Neural cell (in vitro differentiated cells): ENCODE measurements around the gene SPRTN.

GRCh38 chr1:230089784-230090642, 23.0 kb downstream of the GALNT2 start:
- RAMPAGE, long total RNA: no peak

GRCh38 chr1:230113161-230113814, 46.2 kb downstream of the GALNT2 start:
- RAMPAGE, long total RNA: no peak

DNA sequence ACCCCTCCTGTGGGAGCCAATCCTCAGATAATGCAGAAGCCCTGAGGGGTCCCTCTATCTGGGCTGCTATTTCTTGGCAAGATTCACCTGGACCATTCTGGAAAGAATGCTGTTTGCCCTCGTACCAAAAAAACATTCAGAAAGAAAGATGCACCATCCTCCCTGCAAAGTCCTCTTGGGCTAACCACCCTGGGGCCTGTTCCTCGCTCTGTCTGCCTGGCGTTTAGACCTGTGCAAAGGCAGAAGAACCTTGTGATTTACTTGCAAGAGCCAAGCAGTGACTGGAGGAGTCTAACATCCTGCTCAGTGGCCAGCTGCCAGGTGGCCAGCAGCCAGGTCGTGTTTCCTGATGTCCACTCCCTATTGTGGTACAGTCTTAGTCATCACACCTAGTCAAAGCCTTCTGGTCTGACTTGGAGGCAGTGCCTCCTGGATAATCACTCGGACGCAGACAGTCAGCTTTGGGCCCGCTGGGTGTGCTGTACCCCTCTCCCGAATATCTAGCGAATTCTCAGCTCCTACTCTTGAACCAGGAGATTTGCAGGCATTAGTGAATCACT, 118.1 kb downstream of the PGBD5 start:
- RAMPAGE, long total RNA: no peak

DNA sequence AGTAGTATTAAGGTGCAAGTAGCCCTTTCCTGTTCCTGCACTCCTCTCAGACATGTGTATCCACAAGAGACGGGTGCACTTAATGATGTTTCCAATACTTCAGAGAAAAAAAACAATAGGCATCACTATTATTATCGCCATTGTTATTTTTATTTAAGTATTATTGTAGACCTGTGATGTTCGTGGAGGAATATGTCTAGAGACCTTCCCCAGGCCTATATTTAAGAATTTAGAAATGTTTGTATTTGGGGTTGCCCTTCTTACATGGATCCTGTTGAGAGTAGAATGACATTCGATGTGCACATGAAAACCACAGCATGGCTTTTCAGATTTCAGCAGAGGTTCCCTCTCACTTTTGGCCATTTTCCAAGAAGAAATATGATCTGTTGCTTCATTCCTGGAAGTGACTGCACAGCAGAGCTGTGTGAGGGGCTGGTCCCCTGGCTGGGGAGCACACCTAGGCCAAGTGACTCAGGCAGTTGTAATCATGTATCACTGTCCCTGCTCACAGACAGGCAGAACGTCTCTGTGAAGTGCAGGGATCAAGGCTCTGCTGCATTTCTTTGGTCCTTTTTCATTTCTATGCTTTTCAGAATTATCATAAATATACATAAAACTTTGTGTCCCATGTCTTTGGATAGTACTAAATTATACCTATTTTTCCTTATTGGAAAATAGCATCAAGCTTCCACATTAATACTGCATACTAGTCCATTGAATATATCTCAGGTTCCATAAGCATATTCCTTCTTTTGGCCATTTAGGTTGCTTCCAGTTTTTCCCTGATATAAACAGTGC, 32.3 kb downstream of the AGT start:
- RAMPAGE, long total RNA: no peak

- RAMPAGE, long total RNA: no peak
Measured at GRCh38 chr1:230705350-230706097, 8.4 kb downstream of the AGT start.

DNA sequence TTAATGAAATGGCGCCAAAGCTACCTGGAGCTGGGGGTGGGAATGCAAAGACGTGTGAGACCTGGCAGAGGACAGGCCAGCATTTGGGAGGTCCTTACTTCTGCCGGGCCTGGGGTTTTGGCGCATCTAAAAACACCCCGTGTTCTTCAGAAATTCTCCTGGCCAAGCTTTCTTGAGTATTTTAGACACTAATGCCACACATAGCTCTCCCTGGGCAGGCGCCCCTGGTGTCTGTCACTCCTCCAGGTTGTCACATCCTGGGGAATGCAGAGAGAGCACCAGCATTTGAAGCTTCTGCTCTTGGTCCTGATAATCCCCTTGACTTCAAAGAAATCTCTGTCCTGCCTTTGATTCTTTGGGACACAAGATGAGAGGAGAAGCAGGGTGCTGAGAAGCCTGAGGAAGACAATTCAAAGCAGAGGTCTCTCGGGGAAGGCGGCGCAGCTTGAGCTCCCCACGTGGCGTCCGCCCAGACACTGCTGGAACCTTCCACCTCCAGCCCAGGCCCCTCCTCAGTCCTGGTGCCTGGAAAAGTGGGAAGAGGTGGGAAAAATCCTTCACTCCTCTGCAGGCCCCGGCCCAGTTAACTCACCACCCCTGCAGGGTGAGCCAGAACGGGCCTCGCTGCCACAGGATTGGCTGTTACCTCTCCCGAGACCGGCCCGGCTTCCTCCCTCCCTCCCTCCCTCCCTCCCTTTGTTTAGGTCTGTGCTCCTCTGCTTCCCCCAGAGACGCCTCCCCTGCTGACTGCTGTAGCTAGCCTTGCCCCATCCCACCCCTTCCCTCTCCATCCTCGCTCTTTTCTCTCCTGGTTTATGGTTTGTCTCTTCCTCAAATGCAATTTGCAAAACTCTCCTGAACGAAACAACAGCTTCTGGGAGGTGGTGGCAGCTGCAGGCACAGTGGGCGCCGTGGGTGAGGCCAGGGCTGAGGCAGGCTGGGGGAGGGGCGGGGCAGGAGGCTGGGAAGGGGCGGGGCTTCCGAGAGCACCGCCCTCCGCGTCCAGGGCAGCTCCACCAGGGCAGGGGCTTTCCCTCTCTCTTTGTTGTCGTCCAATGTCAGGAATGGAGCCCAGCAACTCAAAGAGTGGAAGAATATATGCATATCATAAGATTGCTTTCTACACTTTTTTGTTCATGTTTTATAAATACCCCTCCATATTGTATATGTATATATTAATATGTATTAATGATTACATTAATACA, 6.4 kb downstream of the CAPN9 start:
- RAMPAGE, long total RNA: no peak

GRCh38 chr1:230825340-230826114, 42.8 kb downstream of the C1orf198 start:
- RAMPAGE, long total RNA: no peak

- RAMPAGE, long total RNA: no peak
Measured at GRCh38 chr1:230858661-230859940, 9.2 kb downstream of the C1orf198 start.

GRCh38 chr1:230867015-230867701, 1.2 kb downstream of the C1orf198 start:
- RAMPAGE, long total RNA: no peak

DNA sequence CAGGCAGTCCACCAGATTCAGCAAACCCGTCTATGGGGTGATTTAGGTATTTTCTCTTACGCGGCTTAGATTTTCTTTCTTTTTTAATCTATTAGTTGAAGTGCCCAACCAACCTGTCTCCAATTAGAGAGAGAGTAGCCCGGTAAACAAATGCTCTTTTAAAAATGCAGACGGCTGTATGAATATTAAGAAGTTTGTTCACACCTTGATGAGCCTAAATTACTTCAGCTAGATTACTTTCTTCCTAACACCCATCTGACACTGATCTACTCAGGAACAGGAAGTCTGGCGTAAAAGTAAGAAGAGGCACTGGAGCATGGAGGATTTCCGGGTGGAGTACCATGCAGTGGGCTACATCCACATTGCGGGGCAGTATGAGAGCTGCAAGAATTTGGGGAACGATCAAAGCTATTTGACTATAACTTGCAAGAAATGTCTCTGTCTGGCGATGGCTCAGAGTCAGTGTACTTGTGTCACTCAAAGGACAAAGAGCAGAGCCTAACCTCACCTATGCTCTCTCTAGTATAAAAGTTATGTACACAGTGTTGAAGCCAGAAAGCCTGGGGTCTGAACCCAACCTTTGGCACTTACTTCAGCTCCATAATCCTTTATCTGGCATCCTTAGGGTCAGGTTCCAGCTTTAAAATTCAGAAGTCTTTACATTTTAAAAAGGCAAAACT, 8.1 kb downstream of the C1orf131 start:
- RAMPAGE, long total RNA: no peak

DNA sequence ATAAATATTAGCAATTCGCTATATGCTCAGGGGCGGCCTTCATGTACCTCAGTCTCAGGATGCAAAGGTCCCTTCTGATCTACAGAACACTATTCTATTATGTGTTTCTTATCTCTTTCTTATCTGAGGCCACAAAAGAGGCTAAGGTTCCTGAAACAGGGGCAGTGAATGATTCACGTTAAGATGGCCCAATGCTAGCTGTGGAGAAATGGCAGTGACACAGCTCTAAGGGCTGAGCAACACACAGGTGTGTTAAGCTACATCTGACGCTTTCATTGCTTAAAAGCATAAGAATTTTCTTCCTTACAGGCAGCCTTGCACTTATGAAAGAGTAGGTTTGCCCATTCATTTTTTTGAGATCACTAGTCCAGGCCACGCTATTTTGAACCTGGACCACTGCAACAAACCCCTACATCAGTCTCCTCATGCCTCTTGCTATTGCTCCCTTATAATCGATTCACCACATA, 6.8 kb downstream of the C1orf131 start:
- RAMPAGE, long total RNA: no peak

DNA sequence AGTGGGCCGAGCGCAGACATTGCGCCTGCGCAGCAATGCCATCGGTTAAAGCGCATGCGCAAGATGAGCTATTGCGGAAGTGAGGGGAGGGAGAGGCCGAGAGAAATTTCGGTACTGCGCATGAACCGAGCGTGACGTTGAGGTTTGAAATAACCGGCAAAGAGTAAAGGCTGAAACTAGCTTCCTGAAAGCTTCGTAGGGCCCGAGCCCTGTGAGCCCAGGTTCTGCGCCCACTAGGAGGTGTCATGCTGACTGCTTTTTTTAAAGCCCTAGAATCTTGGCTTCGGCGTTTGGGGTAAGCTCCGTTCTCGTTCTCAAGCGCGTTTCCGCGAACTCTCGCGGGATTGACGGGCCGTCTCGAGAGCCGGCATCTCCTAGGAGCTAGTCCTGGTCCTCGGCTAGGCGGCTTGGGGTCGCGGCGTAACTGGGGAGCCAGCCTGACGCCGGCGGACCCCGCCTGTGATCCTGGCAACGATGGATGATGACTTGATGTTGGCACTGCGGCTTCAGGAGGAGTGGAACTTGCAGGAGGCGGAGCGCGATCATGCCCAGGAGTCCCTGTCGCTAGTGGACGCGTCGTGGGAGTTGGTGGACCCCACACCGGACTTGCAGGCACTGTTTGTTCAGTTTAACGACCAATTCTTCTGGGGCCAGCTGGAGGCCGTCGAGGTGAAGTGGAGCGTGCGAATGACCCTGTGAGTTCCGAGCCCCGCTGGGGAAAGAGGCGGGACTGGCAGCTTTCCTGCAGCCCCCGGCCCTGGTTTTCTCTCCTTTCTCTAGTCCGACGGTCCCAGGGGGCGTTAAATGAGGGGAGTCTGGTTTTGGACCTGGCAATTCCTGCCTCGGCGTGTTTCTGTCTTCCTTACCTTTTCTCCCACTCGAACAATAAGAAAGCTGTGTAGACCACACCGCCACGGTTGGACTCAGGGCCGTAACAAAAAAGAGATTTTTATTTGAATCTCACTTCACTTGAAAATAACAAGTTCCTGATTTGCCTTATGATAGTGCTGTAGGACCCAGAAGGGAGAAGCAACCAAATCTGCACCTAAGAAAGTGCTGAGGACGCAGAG, at the start of gene SPRTN:
TSS of gene SPRTN (plus strand) at position 384 of the 1,070 bp plus-strand sequence.
- RAMPAGE, long total RNA: no peak

DNA sequence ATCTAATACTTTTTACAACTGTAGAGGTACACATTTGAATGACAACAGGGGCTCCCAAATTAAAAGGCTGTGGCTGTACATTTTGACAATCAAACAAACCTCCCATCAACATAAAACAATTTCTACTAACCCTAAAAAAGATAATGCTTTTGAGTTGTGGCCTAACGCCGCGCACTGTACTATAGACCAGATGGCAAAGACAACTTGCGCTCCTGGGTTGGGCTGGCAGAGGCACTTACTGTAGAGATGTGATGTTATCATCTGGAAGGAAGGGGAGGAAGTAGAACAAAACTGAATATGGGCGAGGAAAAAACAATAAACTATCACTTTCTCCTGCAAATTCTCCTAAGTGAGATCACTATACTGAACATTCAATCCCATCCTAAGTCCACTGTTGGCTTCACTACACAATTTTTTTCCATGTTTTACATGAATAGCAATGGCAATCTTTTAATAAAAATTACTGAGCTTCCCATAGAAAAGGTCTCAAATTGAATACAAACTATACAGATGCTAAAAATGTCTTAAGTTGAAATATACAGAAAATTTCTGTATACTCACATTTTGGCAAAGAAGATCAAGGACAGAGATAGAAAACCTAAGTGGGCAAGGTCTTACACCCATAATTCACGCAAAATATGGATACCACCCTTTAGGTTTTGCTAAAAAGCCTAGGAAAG, 26.2 kb downstream of the SPRTN start:
- RAMPAGE, long total RNA: no peak

DNA sequence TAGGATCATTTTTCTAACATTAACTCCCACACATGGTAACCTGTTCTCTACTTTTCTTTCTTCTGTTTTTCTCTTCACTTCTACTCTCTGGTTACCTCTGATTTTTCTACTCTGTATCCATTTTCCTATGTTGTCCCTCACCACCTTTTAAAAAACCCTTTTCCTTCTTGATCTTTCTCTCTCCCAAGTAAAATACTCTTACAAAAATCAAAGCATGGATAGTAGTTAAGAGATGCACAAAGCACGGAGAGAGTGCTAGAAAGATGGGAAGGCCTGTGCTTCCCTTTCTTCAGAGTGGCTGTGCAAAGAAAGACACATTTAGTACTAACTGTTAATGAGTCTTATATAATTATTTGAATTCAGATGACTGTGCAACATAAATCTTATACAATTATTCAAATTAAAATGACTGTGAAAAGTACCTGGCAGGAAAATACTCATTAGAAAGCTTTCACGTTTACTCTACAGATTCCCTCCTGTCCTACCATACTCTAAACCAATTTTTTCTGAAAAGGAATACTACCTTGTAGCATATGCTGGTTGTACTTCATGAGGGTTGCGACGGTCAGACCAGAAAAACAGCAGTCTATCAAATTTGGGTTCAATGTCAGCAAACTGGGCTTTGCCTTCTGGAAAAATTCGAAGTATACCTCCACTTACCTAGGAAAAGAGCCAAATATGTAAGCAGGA, 32.1 kb downstream of the SPRTN start:
- RAMPAGE, long total RNA: no peak

DNA sequence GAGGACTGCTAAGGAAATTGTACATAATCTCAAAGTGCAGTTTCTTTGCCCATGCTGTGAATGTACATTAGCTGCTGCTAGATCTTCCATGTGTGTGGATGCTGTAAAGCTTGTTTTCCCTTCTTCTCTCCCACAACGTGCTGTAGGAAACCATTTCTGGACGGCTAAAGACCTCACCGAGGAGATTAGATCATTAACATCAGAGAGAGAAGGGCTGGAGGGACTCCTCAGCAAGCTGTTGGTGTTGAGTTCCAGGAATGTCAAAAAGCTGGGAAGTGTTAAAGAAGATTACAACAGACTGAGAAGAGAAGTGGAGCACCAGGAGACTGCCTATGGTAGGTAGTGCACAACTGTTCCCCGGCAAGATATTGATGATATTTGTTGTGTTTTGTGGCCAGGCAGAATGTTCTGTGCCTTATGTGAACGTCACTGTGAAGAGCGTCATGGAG, 191.6 kb downstream of the DISC1 start:
- RAMPAGE, long total RNA: no peak

DNA sequence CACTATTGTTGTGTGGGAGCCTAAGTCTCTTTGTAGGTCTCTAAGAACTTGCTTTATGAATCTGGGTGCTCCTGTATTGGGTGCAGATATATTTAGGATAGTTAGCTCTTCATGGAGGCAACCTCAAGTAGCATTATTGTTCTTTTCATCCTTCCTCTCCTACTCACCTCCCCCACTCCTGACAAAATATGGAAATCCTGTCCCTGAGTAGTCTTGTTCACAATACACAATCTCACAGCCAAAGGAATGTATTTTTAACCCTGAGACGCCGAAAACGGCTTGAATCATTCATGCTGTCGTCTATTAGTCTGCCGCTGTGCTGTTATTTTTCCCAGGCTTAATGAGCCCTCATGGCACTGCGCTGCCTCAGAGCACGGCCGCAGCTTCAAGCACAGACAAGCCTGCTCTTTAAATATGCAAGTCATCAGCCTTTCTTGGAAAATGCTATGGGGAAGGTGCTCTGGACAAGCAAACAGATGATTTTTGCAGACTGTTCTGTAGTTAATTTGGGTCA, 302.6 kb downstream of the DISC1 start:
- RAMPAGE, long total RNA: no peak

DNA sequence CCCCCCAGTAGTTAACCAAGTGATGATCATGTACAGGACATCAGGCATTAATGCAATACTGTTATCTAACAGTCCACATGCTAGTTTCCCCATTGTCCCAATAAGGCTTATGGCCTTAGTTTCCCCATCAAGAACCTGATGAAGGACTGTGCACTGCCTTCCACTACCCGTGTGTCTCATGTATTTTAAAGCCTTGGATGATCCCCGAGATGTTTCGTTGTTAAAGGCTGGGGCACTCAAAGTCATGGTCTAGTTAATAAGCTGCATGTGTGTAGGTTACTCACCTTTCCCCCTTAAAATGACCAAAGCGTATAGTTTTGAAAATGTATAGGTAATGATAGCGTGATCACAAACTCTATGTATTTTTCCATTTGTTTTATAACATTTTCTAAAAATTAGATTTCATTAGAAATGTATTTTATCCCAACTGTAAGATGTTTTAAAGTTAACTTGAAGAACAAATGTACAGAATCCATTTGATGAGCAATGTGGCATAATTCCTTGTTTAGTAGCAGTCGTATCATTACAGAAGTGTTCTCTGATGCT, 195.0 kb downstream of the SIPA1L2 start:
- RAMPAGE, long total RNA: no peak

- RAMPAGE, long total RNA: no peak
Measured at GRCh38 chr1:232513826-232514449, 116.0 kb downstream of the SIPA1L2 start.

- RAMPAGE, long total RNA: no peak
Measured at GRCh38 chr1:232628635-232628945, 1.3 kb downstream of the SIPA1L2 start.

GRCh38 chr1:232903972-232904587, 46.3 kb upstream of the NTPCR start:
- RAMPAGE, long total RNA: no peak